Colonic mucosa (tissue), 1 donor: Measurements from ENCODE around the genes ZNF69, ZNF763, ZNF625, RTBDN and MAST1.

DNA sequence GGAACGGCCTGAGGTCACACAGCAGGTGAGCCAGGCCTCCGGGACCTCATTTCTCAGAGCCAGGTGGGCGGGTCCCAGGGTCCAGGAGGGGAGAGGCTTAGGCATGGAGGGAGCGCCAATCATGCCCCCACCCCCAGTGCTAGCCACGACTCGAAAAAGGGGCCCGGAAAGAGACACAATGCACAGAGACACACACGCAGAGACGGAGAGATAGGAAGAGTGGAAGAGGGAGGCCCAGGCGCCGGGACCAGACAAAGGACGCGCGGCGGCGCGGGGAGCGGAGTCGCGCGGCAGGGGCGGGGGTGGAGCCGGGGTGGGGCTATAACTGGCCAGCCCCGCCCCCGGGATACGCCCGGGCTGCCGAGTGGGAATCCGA is 1.6 kb downstream of the ELAVL3 start:
- PRO-cap, result no peak

DNA sequence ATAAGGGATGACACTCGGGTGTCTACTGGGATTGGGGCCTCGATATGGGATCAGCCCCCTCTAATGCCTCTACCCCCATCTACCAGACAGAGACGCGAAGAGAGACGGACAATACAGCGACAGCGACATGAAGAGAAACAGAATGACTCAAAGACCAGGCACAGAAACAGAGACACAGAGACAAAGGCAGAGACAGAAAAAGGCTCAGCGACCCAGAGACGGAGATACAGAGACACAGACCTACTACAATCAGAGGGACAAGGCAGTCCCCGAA is 3.0 kb upstream of the CNN1 start:
- PRO-cap, result no peak

DNA sequence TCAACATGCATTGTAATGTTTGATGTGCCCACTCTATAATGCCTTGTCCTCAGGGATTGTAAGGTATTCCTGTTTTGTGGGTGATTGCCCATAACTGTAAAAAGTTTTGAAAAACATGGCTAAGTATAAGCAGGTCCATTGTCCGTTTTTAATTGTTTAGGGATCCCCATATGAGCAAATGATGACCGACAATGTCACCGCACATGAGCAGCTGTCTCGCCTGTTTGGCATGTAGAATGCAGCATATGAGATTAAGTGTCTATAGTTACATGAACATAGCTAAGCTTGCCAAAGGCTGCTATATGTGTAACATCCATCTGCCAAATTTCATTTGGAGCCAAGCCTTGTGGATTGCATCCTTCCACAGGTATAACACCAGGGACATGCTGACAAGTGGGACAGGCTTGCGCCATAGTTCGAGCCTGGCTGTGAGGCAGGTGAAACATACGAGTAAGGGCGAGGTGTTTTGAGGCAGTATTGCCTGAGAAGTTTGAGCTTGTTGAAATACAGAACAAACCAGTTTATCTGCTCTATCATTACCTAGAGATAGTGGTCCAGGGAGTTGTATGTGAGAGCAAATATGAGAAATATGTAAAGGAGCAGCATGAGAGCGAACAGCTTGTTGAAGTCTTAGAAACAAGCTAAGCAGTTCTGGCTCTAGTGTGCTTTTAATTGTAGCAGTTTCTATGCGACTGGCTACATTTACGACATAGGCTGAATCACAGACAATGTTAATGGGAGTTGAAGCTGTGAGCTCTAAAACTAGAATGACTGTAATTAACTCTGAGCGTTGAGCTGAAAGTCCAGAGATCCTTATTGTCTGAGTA is 8.0 kb downstream of the ZNF439 start:
- PRO-cap, result no peak

- PRO-cap, result bidirectional peak, plus-strand start at chr19:11887793, minus-strand start at chr19:11887684; bidirectional peak, plus-strand start at chr19:11888515, minus-strand start at chr19:11888368
These were observed at the start of gene ZNF69 for GRCh38 chr19:11887602-11888577. Gene ZNF69, plus strand, starts transcription at chr19:11887782.

DNA sequence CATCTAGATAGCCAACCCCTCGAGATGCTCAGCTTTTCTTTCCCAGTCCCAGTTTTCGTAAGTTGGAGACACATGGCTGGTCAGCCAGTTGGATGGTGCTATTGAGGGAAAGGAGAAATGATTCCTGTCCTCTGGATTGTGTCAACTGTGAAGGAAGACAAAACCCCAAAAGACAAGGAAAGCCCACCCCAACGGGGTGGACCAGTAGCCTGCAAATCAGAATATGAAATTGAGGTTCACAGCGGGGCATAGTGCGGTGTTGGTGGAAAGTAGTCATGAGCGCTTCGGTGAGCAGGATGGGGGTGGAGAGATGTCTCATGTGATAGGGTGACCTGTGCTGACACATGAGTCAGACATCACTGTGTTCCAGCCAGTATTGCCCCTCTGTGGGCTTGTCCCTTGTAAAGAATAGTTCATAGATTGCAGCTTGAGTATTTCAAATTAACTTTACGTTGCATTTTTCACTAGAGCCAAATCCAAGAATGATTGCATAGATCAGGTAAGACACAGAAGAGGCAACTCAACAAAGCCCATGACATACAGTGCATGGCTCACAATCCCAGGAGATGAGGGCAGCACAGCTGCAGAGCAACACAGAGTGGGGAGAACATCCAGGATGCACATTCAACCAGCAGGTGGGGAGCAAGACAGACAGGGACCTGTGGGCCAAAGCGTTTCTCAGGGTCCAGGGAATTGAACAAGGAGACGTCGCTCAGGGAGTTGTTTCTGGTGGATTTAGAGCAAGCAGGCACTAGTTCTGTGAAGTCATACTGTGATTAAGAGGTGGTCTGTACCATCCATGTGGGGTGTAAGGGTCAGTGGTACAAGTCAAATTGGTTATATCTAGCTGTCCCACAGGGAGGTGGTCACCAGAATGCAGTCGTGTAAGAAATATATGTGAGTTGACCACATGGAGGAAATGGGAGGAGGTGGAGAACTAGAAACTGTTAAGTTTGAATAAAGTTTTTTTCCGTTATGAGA is 7.4 kb downstream of the ZNF69 start:
- PRO-cap, result no peak

DNA sequence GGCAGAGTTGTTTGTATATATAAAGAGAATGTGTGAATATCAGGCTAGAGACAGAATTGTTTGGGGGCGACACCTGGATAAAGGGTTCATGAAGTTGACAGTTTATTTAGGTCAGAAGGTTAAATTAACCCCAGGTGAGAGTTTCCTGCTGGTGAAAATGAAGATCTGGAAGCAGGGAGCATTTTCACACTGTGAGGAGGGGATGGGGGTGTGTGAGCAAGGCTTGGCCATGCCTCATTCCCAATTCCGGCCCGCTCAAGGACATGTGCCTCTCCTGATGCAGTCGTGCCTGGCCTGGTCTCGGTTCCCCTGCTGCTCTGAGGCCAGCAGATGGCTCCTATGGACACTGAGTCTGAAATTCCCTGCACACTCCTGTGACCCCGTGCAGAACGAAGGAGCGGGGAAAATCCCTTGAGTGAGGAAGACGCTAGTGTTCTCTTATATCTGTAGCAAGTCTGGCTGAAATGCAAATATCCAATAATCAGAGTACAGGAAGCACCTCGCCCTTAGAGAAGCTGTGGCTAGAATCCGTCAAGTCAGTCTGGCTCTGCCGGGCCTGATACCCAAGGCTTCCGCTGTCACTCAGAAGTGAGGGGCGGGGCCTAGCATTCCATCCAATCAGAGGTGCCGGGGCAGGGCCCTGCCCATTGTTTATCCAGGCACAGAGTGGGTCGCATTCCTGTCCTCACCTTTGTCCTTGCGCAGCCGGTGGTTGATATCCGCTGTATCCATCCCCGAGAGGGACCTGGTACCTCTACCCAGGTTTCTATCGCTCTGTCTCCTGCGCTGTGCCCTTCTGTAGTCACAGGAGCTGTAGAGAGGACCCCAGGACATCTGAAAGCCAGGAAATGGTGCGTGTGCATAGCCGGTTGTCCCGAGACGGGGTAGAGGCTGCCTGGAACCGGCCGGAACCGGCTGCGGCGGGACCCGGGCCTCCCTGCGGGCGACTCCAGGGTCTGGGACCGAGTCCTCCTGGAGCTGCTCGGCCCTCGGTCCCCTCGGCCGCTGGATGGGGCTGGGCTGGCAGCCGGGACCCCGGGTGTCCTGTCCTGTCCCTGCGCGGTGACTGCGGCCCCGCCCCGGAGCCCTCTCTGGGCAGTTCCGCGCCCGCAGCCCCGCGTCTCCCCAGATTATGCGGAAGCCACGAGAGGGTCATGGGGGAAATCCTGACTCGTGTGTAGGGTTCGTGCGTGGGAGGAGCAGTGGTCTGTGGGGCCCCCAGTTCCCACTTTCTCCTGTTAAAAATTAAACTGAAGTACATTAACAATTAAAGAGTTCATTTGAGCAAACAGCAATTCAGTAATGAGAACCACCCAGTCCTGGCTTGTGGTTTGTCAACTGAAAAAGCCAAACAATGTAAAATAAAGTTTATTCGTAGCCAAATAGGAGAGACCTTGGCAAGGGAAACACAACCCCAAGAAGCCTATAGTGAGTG is at the start of gene ZNF763:
ZNF763 (plus strand) TSS at position 680 of the 1,435 bp plus-strand sequence.
- PRO-cap, result bidirectional peak, plus-strand start at position 682 of the sequence, minus-strand start at position 543 of the sequence; bidirectional peak, plus-strand start at position 887 of the sequence, minus-strand start at position 881 of the sequence; bidirectional peak, plus-strand start at position 1,169 of the sequence, minus-strand start at position 1,064 of the sequence

DNA sequence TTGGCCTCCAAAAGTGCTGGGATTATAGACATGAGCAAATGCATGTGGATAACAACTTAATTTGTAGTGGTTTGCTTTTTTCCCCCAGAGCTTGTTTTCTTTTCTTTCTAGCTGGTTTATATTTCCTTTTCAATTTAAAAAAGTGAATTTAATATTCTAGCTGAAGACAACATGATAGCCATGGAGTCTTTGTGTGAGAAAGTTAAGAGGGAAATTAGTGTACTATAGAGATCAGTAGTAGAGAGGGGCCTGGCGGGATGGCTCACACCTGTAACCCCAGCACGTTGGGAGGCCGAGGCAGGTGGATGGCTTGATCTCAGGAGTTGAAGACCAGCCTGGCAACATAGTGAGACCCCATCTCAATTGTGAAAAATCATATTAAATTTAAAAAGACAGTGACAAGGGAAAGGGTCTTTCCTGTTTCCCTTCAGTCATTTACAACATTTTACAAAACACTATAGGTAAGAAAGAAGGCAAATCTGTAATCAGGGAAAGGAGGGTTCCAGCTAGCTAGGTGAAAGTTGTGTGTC is 3.7 kb downstream of the ZNF763 start:
- PRO-cap, result unidirectional peak, plus-strand start at position 241 of the sequence

GRCh38 chr19:12155990-12157195 is at the start of gene ZNF625:
Gene ZNF625, minus strand, starts transcription at chr19:12156734.
- PRO-cap, result bidirectional peak, plus-strand start at chr19:12156892, minus-strand start at chr19:12156712

- PRO-cap, result no peak
These were observed 22.6 kb downstream of the ZNF136 start for GRCh38 chr19:12185380-12186000.

GRCh38 chr19:12195210-12195665 is 32.3 kb downstream of the ZNF136 start:
- PRO-cap, result no peak

DNA sequence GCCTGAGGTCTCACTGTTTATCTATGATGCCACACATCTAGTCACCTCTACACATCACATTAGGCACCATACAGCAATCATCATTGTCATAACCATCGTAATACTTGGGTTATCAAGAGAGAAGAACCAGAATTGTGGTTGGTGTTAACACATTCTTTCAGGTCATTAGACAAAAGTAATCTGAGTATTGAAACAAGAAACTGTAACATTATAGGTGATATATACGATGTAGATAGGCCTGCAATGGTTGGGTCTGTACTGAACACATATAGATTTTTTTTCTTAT is 23.2 kb downstream of the ZNF44 start:
- PRO-cap, result no peak

- PRO-cap, result no peak
These were observed 3.8 kb upstream of the FBXW9 start for GRCh38 chr19:12700004-12700852.

DNA sequence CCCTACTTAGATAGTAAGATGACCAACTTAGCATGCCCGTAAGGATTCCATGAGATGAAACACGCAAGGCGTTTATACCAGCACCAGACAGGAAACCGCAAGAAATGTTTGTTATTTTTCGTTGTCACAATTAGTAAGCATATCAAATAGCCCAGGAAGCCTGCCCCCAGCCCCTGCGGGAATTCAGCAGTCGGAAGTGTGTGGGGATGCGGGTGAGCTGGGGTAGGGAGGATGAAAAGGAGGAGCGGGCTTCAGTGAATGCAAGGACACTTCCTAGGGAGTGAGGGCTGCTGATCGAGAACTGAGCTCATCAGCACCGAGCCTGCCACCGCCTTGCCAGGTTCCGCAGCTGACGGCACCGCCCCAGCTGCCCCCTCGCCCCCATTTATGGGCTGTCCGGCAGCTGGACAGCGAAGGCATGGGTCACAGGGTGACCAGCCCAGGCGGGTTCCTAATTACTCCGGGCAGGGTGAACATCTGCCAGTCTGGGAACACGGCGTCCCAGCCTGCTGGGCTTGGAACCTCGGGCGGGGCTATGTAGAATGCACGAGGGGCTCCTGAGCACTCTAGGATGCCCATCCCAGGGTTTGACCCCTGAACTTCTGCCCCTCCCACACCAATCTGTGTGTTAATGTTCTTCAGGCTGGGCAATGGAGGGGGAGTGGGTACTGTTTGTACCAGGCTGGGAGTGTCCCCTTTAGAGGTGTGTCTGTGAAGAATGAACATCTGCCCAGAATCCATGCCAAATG is 1.5 kb upstream of the BEST2 start:
- PRO-cap, result no peak

DNA sequence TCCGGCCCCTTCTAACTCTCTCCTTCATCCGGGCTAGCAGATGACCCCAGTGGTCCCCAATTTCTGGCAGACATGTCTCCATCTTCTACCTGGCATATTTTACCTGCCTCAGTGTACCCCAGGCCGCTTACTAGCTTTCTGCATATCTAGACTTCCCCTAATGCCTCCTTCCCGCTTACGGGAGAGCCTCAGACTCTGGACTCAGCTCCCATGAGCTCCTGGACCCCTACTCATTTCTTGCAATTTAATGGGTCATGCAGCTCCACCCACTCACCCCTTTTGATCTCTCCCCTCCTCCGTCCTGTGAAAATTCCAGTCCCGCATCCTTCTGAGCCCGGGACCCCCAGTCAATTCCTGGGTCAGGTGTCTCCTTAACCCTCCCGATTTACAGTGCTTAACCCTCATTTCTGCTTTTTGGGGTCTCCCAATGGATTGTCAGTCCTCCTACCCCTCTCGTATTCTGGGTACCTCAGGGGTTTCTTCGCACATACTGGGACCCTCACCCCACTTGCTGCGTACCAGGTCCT is 585 bp upstream of the JUNB start:
- PRO-cap, result unidirectional peak, minus-strand start at position 220 of the sequence

GRCh38 chr19:12834214-12834881 is at the start of gene RTBDN:
Gene RTBDN, minus strand, starts transcription at chr19:12834579.
- PRO-cap, result no peak

DNA sequence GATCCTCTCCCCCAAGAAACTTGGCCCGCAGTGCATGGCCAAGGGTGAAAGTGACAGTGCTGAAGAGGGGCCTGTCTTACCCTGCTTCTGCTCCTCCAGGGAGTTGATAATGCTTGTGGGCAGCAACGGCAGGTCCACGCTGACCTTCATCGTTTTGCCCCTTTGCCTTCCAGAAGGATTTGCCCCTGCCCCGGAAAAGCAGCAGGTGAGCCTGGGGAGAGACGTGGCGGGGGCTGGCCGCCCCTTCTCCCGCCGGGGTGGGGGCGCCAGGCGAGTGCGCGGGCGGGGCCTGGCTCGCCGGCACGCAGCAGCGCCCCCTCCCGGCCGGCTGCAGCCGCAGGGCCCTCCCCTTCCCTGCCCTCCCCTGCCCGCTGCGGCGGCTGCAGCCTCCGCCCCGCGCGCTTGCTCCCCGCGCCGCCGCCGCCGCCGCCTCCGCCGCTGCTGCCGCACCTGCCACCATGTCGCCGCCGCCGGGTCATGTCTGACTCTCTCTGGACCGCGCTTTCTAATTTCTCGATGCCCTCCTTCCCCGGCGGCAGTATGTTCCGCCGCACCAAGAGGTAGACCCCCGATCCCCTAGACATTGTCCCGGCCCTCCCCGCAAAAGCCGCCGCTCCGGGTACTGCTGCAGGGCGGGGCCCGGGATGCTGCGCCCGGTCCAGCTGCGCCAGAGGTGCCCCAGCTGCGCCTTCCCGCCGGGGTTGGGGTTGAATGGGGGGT is at the start of gene MAST1:
MAST1 (plus strand) TSS at position 420 of the 720 bp plus-strand sequence.
- PRO-cap, result no peak

DNA sequence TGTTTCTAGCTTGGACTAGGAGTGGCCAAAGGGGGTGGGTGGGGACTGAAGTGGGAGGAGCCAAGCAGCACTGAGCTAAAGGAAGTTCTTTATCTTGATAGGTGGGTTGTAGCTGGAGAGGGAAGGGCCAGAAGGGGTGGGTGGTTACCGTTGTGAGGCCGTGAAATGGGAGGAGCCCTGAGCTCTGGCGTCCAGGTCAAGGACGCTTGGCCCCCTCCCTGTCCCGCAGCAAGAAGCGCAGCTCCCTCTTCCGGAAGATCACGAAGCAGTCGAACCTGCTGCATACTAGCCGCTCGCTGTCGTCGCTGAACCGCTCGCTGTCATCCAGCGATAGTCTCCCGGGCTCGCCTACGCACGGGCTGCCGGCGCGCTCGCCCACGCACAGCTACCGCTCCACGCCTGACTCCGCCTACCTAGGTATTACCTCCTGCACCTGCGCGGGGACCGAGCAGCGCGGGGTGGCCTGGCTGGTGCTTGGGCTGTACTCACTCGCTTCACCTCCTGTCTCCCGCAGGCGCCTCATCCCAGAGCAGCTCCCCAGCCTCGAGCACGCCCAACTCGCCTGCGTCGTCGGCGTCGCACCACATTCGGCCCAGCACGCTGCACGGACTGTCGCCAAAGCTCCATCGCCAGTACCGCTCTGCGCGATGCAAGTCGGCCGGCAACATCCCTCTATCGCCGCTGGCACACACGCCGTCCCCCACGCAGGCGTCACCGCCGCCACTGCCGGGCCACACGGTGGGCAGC is 8.0 kb downstream of the DNASE2 start:
- PRO-cap, result unidirectional peak, plus-strand start at position 268 of the sequence; bidirectional peak, plus-strand start at position 451 of the sequence, minus-strand start at position 332 of the sequence

GRCh38 chr19:12884749-12885805 is 1.9 kb downstream of the KLF1 start:
- PRO-cap, result bidirectional peak, plus-strand start at chr19:12885369, minus-strand start at chr19:12885125

DNA sequence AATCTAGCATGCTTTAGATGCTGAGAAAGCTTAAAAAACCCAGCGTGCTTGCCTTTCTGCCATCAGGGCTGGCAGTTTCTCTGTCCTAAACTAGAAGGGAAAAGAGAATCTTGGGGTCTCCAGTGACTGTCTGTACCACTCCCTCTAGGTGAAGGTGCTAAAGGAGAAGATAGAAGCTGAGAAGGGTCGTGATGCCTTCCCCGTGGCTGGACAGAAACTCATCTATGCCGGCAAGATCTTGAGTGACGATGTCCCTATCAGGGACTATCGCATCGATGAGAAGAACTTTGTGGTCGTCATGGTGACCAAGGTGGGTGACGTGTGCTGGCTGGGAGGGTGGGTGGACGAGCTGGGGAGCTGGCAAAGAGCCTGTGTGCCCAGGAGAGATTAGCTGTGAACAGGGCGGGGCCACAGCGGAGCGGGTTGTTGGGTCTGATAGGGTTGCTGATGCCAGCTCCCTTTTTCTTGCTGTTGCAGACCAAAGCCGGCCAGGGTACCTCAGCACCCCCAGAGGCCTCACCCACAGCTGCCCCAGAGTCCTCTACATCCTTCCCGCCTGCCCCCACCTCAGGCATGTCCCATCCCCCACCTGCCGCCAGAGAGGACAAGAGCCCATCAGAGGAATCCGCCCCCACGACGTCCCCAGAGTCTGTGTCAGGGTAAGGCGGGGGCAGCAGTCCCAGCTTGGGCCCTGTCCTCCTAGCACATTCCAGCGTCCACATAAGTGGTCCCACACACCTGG is 2.2 kb downstream of the RAD23A start:
- PRO-cap, result no peak

DNA sequence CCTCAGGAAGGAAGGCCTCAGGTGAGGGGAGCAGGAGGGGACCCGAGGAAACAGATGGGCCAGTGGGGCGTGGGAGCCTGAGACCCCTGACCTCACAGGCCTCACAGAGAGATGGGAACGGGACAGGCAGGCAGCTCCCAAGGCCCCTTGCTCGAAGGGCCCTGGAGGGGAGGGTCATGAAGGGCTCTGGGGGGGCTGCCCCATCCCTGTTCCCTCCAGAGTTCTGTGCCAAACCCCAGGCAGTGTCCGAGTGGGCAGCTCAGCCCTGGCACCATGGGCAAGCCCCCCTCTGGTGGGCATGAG is 5.6 kb downstream of the DAND5 start:
- PRO-cap, result no peak